Colon Carcinoma Metastatic in the Lung (tissue), 2 donors: ENCODE measurements around a stretch of chr2.

DNA sequence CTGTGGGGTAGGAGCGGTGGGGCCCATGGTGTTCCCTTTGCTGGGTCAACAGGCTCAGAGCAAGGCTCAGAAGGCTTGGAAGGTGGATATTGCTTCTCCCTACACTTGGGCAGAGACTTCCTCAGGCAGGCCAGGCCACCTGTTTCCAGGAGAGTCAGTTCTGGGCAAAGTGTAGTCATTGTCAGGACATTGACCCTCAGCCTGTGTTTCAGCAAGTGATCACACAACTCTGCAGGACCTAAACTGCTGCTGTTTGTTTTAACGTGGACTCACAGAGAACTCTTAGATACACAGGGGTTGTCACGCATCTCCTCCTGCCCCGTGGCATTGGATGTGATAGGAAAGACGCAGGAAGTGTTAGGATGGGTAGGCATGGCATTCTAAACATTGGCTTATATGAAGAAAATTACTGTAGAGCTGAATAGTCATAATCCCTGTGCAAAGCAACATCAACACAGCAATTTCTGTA, 40.5 kb downstream of the TMEM182 start:
- PRO-cap, 2 experiments: no peak in any of the 2 experiments

- PRO-cap, 2 experiments: no peak in any of the 2 experiments
Measured at GRCh38 chr2:104758029-104758355, 95.9 kb upstream of the POU3F3 start.

- PRO-cap, 2 experiments: no peak in any of the 2 experiments
Measured at GRCh38 chr2:104862420-104862926, 8.6 kb downstream of the POU3F3 start.

GRCh38 chr2:104872933-104873775, 19.2 kb downstream of the POU3F3 start:
- PRO-cap, 2 experiments: no peak in any of the 2 experiments

GRCh38 chr2:104889254-104889700, 35.4 kb downstream of the POU3F3 start:
- PRO-cap, 2 experiments: peak in 2 of 2 experiments; most common plus-strand start chr2:104889564 (in 1); most common minus-strand start chr2:104889362 (in 2)

- PRO-cap, 2 experiments: no peak in any of the 2 experiments
Measured at GRCh38 chr2:105269381-105269994, 27.9 kb downstream of the GPR45 start.

DNA sequence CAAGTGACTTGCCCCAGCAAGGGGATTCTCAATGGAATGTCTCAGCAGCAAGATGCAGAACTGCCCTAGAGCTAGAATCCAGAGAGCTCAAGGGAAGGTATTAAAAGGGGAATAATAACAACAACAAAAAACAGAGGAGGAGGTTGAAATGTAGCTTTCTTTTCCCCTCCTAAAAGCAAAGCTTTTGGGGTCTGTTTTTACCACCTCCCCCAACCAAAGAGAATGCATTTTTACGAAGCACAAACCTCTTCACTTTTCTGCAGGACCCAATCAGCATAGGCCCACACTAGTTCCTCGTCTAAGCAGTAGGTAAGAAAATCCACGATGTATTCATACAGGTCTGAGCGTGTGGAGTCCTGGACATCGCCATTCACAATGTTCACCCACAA, 33.8 kb downstream of the GPR45 start:
- PRO-cap, 2 experiments: no peak in any of the 2 experiments

DNA sequence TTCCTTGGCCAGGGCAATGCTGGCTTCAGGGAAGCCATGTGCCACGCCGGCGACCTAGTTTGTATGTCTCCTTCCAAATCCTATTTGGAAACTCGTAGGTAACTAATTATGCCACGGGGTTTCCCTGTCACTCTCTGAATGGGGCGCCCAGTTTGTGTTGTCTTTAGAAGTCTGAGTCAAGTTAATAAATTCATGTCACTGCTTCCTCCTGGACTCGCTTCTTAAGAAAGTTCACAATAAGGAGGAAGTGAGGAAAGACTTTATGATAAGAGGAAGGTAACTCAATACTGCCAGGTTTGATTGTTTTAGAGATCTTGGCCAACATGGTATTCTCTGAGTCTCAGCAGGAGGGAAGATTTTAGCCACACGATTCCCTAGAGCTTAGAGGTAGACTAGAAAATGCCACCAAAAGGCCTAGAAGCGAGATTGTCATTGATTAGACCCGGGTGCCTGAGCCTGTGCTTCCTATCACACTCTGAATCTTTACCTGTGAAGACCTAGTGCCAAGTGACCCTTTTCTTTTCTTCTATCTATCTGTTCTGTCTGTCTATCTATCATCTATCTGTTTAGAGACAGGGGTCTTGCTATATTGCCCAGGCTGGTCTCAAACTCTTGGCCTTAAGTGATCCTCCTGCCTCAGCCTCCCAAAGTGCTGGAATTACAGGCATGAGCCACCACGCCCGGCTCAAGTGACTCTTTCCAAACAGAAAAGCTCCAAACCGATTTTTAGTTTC, 18.8 kb downstream of the FHL2 start:
- PRO-cap, 2 experiments: no peak in any of the 2 experiments

DNA sequence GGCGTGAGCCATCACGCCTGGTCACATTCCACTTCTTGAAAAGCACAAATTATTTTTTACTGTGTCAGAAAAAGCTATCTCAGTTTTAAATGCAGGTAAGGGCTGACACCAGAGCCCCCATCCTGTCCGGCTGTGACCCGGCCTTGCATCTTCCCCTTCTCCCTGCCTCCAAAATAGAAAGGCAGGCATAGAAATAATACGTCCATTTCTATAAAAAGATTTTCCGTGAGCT, 11.9 kb downstream of the FHL2 start:
- PRO-cap, 2 experiments: no peak in any of the 2 experiments

- PRO-cap, 2 experiments: no peak in any of the 2 experiments
Measured at GRCh38 chr2:105426950-105427919, 28.4 kb upstream of the FHL2 start.

DNA sequence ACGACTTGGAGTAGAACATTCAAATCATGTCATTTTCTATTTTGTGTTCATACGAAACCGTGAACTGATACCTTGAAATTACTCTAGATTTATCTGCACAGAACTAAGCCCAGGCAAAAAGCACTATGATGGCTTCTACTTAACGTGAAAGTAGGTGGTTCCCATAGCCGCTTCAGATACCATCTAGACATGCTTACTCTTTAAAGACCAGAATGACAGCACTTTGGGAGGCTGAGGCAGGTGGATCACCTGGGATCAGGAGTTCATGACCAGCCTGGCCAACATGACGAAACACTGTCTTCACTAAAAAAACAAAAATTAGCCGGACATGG, 36.5 kb upstream of the FHL2 start:
- PRO-cap, 2 experiments: no peak in any of the 2 experiments

DNA sequence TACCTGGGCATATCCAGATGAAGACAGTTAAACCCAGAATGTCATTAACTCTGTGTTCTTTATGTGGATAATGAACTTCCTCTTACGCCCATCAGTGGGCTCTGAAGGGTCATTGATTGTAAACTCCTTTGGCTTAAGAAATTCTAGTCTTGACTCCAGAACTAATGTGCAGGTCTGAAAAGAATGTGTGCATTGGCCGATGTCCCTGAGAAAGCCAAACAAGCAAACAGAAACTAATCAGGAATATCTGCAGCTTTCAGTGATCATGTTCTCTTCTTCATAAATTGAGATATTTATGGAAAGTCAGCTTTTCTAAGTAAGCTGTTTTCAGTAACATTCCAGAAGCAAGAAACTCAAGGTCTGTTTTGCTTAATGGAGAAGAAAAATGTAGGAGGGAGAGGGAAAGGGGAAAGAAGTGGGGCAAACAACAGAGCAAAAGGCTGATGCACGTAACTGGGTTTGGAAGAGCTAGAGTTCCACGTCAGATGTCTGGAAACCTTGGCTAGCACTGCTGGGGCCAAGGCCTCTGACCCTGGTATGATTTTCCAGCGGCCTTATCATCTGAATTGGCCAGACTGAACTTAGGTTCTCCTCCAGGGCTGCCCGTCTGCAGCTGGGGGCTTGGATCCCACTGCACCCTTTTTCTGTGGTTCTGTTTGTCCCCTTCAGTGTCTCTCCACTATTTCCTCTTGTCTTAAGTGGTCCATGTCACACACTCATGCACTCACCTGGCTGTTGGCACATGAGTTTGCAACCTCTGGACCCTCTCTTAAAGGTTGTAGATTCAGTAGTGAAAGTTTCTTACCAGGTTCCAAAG, 61.4 kb upstream of the FHL2 start:
- PRO-cap, 2 experiments: no peak in any of the 2 experiments

- PRO-cap, 2 experiments: no peak in any of the 2 experiments
Measured at GRCh38 chr2:105750069-105750690, 5.5 kb downstream of the NCK2 start.

- PRO-cap, 2 experiments: no peak in any of the 2 experiments
Measured at GRCh38 chr2:105795228-105796035, 50.7 kb downstream of the NCK2 start.

DNA sequence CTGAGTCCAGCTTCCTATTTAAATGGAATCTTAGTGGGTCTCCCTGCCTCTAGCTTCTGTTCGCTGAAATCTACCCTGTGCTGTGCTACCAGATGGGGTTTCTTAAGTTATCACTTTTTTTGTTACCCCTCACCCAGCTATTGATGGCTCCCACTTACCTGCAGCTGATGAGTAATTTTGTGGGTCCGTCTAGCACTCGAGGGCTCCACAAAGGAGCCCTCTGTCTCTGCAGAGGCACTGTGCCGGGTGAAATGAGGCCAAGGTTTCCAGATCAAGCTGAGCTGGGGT, 128.1 kb upstream of the ECRG4 start:
- PRO-cap, 2 experiments: no peak in any of the 2 experiments

GRCh38 chr2:106158623-106159409, 35.3 kb downstream of the UXS1 start:
- PRO-cap, 2 experiments: peak in 1 of 2 experiments; most common plus-strand start chr2:106159170 (in 1); most common minus-strand start chr2:106158941 (in 1)

DNA sequence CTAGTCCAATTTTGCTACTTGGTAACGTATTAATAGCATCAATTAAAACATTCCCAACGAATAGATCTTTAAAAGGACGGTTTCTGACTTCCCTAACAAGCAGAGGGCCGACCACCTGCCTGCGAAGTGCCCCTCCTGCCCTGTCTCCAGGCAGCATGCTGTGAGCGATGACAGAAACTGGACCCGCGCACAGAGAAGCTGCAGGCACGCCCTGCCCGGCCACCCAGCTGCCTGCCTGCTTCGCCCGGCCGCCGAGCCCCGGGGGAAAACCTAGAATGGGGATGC, 856 bp downstream of the UXS1 start:
- PRO-cap, 2 experiments: no peak in any of the 2 experiments

DNA sequence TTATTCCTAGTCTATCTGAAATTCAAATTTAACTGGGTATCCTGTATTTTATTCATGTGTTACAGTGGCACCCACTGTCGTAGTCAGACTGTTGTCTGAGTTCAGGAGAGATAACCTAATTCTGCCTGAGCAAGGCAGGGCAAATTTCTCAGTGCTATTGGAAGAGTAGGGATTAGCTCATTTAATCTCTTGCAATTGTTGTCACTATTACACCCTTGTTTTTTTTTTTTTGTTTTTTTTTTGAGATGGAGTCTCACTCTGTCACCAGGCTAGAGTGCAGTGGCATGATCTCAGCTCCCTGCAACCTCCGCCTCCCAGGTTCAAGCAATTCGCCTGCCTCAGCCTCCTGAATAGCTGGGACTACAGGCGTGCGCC, 127.7 kb downstream of the RGPD3 start:
- PRO-cap, 2 experiments: no peak in any of the 2 experiments

GRCh38 chr2:106575833-106576496, 88.8 kb downstream of the CD8B2 start:
- PRO-cap, 2 experiments: no peak in any of the 2 experiments

DNA sequence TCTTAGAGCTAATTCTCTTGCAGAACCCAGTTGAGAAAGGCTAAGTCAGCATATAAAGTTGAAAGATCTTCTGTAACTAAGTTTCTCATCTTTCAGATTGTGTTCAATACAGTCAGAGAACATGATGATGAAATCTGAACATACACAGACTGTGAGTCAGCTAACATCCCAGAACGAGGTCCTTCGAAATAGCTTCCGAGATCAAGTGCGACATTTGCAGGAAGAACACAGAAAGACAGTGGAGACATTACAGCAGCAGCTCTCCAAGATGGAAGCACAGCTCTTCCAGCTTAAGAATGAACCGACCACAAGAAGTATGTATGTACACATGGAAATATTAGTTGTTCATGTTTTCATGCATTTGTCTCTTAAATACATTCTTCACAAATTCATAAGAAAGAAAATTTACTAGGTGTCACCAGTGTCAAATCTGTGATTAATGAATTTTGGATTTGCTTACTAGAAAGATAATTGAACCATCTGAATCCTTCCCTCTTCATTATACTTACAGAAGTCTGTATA, 41.7 kb upstream of the LIMS1 start:
- PRO-cap, 2 experiments: no peak in any of the 2 experiments